Cardiac muscle cell (in vitro differentiated cells and primary cell): ENCODE measurements around the genes INSL6 and UHRF2.

GRCh38 chr9:3879592-3880297 is 353.9 kb upstream of the RFX3 start:
- RAMPAGE, long total RNA = no peak
- RRBS = no CpG with 5 or more reads among the region's 13 CpGs

DNA sequence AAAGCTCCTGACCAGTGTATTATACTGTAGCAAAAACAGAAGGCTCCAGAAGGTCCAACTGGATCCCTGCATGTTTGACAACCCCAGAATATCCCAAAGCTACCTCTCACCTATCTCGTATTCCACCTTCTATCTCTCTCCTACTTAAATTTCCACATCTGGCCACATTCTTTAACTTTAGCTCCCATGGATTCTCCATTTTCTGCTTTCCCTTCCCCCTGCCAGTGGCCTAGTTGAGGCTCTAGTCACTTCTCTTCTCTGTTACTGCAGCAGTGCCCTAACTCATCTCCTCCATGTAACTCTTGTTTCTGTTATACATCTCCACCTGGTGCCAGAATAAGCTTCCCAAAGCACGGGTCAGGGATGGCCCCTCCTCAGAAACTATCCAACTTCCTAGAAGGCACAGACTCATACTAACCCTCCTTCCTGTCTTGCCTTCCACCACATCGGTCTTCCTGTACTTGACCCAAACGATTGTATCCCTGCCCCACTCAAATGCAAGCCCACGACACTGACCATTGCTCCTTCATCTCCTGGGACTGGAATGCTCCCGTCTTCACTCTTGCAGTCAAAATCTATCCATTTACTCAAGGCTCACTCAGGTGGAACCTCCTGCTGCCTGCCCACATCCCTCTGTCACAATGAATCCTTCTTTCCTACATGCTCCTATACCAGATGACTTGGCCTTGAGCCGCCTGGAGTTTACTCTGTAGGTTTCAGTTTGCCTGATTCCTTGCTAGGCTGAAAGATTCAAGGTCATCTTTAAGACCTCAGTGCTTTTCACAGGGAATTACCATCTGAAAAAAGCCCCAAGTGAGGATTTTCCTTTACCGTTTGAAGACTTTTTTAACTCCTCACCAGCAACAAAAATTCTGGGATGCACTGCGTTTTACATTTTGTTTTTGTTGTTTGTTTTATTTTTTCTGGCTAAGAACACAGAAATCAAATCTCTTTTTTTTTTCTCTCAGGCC is 264.3 kb downstream of the GLIS3 start:
- RAMPAGE, long total RNA = no peak
- RRBS = no CpG with 5 or more reads among the region's 9 CpGs

DNA sequence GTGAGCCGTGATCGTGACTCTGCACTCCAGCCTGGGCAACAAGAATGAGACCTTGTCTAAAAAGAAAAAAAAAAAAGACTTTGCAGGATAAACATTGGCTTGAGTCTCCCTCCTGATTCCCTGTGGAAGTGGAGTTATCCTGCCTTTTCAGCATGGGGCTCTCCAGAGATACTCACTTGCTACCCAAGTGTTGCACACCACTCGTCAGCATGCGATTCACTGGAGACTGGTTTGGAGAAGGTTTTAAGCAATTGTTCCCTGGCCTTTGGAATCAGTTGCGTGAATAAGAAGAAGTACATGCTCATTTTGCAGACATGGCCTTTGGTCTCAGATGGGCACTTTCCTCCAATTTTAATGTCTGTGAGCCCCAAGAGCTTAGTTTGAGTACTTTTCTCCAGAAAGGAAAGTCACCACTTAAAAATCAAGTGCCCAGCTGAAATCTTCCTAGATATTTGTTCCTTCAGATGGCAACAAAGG is 2.5 kb downstream of the SLC1A1 start:
- RAMPAGE, long total RNA = no peak
- RRBS = no CpG with 5 or more reads among the region's 5 CpGs

DNA sequence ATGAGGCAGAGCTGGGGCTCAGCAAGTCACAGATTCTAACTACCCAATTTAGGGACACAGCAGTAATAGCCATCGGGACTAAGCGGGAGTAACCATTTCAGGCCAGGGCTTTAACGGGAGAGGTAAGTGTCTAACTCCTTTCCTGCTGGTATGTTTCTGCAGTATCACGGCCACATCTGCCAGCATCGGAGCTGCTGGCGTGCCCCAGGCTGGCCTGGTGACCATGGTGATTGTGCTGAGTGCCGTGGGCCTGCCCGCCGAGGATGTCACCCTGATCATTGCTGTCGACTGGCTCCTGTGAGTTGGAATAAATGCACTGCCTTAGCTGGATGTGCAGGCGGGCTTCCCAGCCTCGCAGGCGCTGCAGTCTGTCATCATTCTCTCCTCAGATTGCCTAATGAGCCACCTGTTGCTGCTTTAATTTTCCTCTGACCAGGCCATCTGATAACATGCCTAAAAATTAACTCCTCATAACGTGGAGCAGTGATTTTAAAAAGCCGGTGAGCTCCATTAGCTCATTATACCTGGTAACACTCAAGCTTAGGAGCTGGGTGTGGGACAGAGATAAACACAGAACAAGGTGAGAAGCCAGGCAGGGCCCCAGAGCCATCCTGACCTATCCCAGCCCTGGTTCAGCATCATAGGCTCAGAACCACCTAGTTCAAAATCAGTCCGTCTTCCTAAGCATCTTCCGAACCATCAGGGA is 79.1 kb upstream of the PLPP6 start:
- RAMPAGE, long total RNA = no peak
- RRBS = no CpG with 5 or more reads among the region's 17 CpGs

- RAMPAGE, long total RNA = no peak
- RRBS = no CpG with 5 or more reads among the region's 3 CpGs
Measured at GRCh38 chr9:4656585-4657067, 5.5 kb upstream of the PLPP6 start.

DNA sequence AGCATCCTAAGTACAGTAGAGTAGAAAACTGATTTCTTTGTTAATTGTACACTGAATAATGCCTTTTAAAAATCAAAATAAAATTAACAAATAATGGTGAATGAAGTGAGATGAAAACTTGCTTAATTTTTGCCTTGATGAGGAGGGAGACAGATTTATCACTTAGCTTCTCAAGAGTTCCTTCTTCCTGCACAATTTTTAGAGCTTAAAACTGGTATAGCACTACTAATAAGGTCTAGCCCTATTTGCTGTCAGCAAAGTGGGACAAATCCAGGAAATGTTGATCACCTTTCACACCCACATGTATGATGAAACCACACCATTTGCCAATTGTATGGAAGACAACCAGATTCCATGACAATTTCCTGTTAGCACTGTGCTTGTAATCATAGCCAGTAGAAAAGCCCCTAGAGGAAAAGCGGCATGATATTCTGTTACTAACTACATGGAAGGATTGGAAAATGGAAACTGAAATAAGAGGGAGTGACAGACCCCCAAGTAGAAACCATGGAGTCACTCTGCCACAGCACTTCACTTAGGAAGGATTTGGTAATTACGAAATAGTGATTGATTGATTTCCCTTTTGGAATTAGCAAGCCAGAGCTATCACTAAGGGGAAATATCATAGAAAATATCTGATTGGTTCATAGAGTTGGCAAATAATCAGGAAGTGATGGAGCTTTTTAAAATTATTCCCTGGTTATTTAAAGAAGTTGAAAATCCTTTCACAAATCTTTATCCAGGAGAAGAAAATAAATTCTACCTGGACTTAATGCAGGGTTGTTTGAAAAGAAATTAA is 923 bp downstream of the SPATA6L start:
- RAMPAGE, long total RNA = no peak
- RRBS = no CpG with 5 or more reads among the region's 2 CpGs

DNA sequence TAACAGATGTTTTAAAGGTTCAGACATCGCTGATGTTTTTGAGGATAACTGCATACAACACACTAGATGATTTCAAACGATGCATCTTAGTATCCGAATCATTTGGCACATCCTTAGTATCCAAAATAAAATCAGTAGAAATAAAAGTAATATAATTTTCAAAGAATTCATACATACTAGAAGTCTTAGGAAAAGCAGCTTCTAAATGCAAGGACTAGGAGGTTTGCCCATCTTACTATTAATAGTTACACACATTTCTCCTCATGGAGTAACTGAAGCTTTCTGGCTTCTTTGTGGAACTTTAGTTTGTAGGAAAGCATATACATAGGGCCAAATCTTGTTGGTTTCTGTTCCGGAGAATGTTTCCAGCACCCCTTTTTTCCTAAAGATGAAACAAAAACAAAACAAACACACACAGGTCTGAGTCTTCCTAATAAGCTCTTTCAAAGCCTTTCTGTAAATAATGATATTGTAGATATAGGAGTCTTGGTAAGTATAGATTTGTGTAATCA is 28.2 kb downstream of the AK3 start:
- RAMPAGE, long total RNA = no peak
- RRBS = no CpG with 5 or more reads among the region's 4 CpGs

- RAMPAGE, long total RNA = no peak
- RRBS = no CpG with 5 or more reads among the region's 13 CpGs
Measured at GRCh38 chr9:4739844-4740385, 1.1 kb downstream of the AK3 start.

GRCh38 chr9:4828691-4829676 is 36.2 kb downstream of the RCL1 start:
- RAMPAGE, long total RNA = no peak
- RRBS = no CpG with 5 or more reads among the region's 8 CpGs

DNA sequence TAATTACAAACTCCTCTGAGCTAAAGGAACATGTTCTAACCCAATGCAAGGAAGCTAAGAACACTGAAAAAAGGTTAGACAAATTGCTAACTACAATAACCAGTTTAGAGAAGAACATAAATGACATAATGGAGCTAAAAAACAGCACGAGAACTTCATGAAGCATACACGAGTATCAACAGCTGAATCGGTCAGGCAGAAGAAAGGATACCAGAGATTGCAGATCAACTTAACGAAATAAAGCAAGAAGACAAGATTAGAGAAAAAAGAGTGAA is 51.6 kb downstream of the INSL6 start:
- RAMPAGE, long total RNA = no peak
- RRBS = no CpG with 5 or more reads among the region's 4 CpGs

DNA sequence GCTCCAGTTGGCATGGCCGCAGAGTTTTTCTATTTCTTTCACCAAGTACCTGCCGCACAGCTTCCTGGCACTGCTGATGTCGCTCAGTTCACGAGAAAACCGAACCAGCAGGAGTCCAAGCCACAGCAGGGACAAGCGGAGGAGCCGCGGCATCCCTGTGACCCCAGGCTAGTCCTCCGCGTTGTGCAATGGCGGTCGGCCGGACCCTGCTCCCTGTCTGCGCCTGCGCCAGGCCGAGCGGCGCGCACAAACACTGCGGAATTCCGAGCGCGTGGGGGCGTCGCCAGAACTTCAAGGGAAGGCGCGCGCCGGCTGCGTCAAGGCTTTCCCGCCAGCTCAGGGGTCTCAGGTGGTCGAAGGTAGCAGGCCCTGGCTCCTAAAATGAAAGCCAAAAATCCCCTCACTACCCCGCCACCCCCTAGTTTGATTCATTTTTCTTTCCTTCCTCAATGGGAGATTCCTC is at the start of gene INSL6:
TSS of gene INSL6 (minus strand) at position 190 of the 463 bp plus-strand sequence.
- RAMPAGE, long total RNA = no peak
- RRBS = no CpG with 5 or more reads among the region's 33 CpGs

DNA sequence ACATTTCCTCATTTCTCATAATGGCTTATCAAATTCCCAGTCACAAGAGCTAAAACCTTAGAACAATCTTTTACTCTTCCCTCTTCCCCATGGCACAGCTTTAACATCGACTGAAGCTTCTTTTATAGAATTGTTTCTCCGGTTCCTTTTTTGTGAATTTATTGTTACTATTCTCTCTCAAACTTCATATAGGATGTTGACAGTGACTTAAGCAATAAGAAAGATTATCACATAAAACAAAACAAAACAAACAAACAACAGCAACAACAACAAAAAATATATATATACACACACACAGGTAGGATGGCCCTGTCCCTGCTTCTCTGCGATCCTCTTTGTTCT is 26.8 kb upstream of the PDCD1LG2 start:
- RAMPAGE, long total RNA = no peak
- RRBS = no CpG with 5 or more reads among the region's 3 CpGs

DNA sequence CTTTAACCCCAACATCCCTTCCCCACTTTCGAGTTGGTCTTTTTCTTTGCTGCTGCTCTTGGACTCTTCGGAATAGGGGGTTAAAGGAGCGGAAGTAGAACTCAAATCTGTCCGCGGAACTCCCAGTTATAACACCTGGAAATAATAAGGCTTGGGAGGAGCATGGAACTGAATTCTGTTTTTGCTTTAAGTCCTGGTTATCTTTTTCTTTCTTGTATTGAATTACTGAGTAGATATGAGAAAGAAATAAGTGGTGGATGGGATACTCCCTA is 1.0 kb downstream of the RIC1 start:
- RAMPAGE, long total RNA = no peak
- RRBS = no CpG with 5 or more reads among the region's 5 CpGs

DNA sequence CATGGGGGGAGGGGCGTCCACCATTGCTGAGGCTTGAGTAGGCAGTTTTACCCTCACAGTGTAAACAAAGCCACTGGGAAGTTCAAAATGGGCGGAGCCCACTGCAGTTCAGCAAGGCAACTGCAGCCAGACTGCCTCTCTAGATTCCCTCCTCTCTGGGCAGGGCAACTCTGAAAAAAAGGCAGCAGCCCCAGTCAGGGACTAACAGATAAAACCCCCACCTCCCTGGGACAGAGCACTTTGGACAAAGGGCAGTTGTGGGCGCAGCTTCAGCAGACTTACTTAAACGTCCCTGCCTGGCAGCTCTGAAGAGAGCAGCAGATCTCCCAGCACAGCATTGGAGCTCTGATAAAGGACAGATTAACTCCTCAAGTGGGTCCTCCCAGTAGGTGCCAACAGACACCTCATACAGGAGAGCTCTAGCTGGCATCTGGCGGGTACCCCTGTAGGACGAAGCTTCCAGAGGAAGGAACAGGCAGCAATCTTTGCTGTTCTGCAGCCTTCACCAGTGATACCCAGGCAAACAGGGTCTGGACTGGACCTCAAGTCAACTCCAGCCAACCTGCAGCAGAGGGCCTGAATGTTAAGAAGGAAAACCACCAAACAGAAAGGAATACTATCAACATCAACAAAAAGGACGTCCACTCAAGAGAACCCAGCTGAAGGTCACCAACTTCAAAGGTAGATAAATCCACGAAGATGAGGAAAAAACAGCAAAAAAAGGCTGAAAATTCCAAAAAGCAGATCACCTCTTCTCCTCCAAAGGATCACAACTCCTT is 52.9 kb downstream of the ERMP1 start:
- RAMPAGE, long total RNA = no peak
- RRBS = no CpG with 5 or more reads among the region's 8 CpGs

DNA sequence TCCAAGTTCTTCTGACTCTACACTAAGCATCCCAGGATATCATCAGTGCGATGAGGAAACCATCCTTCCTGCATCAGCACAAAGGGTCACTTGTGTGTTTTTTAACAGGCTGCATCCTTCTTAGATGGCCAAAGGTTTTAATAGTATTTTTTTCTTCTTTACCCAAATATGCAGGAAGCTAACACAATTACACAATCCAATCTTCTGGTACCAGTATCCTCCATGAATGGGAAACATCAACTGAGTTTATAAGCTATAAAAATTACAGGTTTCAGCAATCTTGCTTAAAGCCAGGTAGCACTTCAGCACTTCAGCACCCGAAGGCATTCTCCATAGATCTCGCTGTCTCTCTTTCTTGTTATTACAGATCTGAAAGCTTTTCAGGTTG is 8.1 kb downstream of the MLANA start:
- RAMPAGE, long total RNA = no peak
- RRBS = no CpG with 5 or more reads among the region's 3 CpGs

- RAMPAGE, long total RNA = no peak
- RRBS = no CpG with 5 or more reads among the region's 4 CpGs
Measured at GRCh38 chr9:6008842-6009077, 478 bp upstream of the KIAA2026 start.

DNA sequence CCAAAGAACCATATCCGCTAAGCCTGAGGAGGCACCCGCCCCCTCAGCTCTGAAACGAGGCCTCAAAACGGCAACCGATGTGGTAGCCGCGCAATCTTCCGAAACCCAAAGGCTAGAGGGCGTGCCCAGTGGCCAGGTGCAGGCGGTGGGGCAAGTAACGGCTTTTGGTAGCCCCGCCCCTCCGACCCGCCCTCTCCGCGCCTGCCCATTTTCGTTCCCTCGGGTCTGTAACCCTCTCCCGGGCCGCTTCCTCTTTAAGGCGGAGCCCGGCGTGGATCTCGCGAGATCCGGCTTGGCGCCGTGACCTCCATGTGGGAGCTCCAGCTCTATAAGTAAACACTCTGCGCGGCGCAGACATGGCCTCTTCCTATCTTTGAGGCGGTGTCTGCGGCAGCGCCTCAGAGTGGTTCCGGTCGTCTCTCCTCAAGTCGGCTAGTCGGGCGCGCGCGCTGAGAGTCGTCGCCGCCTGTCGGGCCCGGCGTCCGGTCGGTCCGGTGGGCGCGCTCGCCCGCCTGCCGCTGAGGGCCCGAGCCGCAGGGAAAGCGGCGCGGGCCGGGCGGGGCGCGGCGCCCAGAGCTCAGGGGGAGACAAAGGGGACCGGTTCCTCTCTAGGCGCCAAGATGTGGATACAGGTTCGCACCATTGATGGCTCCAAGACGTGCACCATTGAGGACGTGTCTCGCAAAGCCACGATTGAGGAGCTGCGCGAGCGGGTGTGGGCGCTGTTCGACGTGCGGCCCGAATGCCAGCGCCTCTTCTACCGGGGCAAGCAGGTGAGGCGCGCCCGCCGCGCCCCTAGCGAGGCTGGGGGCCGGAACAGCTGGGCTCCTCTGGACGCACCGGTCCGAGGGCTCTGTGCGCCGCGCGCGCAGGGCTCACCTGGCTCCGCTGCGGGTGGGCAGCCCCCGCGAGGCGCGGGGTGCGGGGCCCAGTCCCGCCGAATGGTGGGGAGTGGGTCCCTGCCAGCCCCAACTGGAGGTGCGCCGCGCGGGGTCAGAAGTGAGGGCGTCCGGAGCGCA is at the start of gene UHRF2:
TSS of gene UHRF2 (plus strand) at position 329 of the 1,019 bp plus-strand sequence.
- RAMPAGE, long total RNA = no peak
- RRBS = 2% methylated on average over 41 of the region's 114 CpGs

GRCh38 chr9:6646294-6646654 is 745 bp upstream of the GLDC start:
- RAMPAGE, long total RNA = no peak
- RRBS = no CpG with 5 or more reads among the region's 13 CpGs

DNA sequence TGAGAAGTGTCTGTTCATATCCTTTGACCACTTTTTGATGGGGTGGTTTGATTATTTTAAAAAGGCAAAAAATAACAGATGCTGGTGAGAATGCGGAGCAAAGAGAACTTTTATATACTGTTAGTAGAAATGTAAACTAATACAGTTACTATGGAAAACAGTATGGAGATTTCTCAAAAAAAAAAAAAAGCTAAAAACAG is 258.6 kb upstream of the DMAC1 start:
- RAMPAGE, long total RNA = no peak
- RRBS = no CpG with 5 or more reads among the region's 1 CpG

DNA sequence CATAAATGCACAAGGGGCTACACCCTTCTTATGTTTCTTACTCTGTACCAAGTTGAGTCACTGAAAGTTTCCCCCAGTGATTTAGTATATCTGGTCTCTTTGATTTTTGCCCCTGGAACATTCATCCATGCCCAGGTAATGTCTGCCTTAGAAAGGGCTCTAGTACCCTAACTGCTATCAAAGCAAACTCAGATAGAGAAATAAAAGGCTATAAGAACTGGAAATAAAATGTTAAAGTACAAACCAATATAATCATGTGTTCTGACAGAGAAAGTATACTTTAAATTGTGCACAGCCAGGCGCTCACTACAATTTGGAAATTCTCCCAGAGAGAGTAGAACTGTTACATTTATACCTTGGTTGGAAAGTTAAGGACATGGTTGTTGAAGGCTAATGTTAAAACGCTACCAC is 1022.6 kb upstream of the DMAC1 start:
- RAMPAGE, long total RNA = no peak
- RRBS = no CpG with 5 or more reads among the region's 2 CpGs